Parotid gland (tissue), 1 donor: ENCODE measurements around the genes CLIP1, OGFOD2 and MPHOSPH9.

DNA sequence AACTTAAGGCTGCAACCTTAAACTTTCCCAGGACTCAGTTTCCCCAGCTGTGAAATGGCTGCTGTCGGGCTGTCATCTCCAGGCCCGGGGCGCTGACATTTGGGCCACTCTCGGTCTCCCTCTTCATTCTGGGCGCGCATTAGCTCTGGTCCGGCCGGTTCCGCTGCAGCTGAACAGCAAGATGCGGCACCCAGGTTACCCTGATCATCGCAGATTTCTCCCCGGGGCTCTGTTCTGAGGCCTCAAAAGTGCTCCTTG lies 929 bp upstream of the BCL7A start:
- PRO-cap: no peak

GRCh38 chr12:122023192-122024104 lies 1.8 kb downstream of the BCL7A start:
- PRO-cap: bidirectional peak, plus-strand start at chr12:122023626, minus-strand start at chr12:122023477

GRCh38 chr12:122093603-122094531 lies 15.3 kb downstream of the MLXIP start:
- PRO-cap: no peak

DNA sequence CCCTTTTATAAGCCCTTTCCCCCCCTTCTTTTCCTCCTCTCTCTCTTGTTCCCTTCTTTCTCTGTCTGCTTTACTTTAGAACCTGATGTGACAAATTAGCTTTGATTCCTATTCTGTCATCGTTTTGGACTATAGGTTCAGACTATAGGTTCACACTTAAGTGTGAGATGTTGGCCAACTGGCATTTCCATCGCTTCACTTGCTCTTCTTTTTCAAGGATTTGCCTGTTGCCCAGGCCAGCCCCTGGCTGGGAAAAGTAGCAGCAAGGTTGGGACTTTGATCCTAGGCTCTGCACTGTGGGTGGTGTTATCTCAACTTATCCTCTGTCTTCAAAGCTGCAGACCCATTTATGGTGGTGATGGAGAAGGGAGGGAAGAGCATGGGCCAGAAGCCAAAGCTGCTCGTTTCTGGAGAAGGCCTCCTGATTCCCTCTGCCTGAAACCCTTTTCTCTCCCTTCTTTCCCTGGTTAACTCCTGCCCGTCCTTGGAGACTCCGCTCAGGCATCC lies 27.3 kb downstream of the MLXIP start:
- PRO-cap: no peak

DNA sequence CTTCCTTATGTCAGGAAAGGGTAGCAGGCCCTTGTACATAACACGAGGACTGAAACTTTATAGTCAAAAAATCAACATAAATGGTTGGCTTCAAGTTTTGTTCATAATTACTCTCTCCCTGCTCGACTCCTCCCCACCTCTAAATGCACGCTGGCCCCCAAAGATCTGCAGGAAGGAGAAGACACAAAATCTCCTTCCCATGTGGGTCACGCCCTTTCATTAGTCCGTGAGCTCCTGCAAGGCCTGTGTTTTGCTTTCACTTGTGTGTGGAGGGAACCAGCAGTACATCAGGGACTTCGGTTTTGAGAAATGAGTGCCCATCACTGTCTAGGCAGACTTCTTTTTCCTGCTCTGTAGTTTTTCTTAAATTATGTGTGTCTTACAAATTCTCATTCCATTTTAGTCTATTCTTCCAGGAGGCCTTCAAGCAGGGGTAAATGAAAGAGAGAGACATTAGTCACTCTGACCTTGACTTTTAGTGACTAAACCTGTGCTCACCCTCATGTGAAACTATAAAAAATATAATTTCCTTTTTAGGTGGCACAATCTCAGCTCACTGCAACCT lies 30.0 kb downstream of the MLXIP start:
- PRO-cap: no peak

DNA sequence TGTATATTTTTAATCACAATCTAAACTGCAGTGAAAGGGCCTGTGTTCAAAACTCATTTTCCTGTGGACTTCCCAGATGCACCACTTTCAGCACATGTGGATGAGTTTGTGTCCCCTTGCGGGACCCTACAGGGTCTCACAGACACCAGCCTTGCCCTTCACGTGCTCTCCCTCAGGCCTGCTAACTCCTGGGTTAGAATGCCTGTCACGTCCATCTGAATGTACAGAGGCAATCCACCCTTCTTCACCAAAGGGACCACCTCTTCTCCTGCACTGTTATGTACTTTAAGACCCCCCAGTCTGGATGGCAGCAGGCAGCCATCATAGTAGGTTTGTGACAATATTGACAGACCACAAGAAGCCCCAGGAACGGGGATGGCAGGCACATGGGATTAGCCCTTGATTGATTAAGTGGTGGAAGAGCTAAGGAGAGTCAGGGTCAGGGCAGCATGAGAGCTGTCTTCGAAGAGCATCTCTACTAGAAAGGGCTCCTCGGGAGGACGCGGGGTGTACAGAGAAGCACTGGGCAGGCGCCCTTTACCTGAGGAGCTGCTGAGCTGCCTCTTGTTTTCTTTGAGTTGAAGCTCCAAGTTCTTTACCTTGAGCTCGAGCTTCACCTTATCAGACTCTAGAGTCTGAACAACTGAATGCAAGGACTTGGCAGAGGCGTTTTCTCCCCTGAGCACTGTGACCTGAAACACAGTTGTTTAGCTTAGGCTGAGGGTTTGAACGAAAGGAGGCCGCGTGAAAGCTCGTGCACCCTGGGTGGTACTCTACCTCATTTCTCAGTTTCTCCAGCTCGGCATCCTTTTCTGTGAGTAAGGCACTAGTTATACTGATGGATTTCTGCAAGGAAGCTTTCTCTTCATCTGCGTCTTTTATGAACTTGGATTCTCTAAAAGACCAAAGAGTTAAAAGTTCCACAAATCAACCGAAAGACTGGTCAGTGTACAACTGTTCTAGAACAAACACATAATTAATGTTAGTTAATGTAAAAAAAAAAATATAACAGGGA lies 12.3 kb upstream of the VPS33A start:
- PRO-cap: no peak

GRCh38 chr12:122336440-122336830 lies 70.1 kb upstream of the VPS33A start:
- PRO-cap: no peak

GRCh38 chr12:122422348-122423203 lies at the start of gene CLIP1:
TSS of gene CLIP1 (minus strand) at chr12:122422669.
- PRO-cap: unidirectional peak, minus-strand start at chr12:122422540; unidirectional peak, minus-strand start at chr12:122422607; bidirectional peak, plus-strand start at chr12:122423106, minus-strand start at chr12:122422806

DNA sequence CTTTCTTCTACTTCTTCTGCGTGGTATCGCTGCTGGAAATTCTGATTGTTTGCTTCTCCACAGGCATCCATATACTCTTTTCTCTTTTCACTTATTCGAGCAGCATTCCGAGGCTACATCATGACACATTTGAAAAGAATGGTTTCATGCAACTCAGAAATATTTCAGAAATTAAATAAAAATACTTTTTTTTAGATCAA lies 18.9 kb downstream of the ZCCHC8 start:
- PRO-cap: no peak

GRCh38 chr12:122749923-122750425 lies 2.6 kb upstream of the DENR start:
- PRO-cap: no peak

DNA sequence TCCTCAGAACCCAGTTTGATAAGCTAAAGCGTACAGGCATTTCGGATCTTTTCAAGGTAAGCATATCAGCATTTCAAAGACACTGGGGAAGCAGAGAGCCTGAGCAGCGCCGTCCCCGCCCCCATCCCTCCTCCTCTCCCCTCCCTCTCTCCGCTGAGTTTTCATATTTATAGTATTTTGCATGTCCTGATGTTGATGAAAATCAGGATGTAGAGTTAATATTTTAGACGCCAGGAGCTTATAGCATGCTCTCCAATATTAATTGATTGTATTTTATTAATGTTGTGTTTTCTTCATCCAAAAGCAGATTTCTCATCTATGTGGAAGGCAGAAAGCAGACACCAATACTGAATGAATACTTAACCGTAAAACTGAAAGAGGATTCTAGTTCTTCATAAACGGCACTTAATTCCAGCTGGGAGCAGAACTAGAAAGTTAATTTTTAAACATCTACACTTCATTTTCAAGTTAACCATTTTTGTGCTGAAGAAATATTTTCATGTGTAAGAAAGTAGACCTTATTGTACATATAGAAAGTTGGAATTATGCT lies 9.1 kb upstream of the HIP1R start:
- PRO-cap: no peak

DNA sequence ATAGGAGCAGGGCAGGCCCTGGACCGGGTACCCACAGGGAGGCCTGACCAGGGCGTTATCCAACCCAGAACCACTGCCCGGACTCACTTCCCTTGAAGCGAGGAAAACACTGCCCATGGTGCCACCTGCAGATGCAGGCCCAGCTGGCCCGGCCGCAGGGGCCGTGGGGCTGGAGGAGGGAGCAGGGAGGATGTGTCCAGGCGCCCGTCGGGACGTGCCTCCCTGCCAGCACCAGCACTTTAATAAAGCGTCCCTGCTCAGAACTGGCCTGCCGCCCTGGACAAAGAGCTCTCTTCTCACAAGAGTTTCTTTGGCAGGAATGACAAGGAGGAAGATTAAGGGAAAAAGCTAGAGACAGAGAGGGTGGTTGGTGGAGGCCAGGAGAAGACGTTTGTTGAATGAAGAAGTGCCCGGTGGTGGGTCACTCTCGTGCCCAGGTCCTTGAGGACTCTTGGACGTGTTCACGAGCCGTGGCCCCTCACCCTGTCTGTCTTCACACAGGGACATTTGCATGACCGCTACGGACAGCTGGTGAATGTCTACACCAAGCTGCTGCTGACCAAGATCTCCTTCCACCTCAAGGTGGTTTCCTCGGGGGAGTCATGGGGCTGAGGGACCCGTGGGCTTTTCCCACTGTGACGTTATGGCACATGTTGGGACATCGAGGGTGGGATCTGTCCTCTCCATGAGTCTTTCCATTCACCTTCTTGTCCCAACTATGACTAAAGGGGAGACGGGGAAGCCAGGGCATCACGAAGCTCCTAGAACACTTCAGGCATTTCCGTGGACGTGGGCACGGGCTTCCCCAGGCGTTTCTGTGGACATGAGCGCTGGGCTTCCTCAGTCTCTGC lies 14.3 kb downstream of the HIP1R start:
- PRO-cap: no peak

- PRO-cap: no peak
These were observed 4.3 kb downstream of the VPS37B start for GRCh38 chr12:122891428-122892238.

DNA sequence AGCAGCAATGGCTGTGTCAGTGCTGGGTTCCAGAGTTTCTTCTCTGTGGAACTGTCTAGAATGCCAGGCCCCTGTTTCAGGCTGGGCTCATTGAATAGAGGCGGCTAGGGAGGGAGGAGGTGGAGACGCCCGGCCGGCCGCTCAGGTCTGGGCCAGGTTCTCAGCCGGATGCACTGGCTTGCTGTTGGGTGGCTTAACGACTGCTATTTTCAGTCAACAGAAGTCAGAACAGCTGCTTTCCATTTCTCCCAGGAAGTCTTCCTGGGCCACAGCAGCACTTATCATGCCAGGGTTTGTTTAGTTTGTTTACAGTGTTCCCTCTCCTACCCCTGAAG lies 26.0 kb upstream of the VPS37B start:
- PRO-cap: no peak

- PRO-cap: bidirectional peak, plus-strand start at chr12:122975244, minus-strand start at chr12:122975153
These were observed at the start of gene OGFOD2 for GRCh38 chr12:122975006-122975434. TSS of gene OGFOD2 (plus strand) at chr12:122975244.

DNA sequence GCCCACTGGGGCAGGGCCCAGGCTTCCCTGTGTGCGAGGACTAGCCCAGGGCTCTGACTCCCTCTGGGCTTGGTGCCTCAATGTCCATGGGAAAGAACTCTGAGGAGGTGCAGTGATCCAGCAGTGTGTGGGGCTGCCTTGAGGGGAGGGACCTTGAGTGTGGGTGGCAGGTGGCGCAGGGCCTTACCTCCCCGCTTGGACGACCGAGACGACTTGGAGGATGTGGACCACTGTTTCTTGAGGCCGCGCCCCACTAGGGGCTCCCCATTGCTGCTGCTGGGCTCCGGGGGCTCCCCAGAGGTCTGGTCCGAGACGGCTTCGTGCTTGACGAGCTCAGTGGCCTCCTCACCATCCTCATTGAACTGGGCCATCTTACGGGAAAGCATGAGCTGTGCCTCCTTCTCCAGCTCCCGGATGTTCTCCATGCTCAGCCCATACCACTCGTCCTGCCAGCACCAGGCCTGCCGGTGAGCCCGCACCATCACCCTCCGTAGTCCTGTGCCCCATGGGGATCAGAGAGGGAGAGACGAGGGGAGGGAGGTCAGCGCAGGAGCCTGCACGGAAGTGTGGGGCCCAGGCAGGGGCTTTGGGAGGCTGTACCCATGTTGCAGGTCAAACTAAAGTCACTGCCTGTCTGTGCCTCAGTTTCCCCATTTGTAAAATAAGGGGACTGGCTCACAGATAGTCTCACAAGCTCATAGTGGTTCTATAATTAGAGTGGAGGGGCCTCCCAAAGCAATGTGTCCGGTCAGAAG lies 24.7 kb downstream of the ARL6IP4 start:
- PRO-cap: no peak

DNA sequence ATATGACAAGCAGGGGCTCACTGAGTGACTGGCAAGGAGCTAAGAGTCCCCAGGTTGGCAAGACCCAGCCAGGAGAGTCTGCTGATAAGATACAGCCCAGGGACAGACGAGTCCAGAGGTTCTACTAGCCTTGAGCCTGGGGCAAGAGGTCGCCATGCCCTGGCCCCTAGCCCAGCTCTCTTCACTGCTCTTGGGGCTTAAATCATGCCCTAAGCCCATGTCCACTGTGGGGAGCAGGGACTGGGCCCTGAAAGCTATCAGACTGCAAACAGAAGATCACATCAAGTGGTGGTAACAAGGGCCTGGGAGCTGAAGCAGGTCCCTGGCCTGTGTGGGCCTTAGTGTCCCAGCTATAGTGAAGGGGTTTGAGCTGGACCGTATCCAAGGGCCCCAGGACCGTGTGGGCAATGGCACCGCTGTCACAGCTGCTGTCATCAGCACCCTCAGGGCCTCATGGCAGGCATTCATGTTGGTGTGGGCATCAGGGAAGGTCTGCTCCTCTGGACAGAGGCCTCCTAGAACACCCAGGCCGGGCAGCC lies 80.8 kb downstream of the PITPNM2 start:
- PRO-cap: no peak

- PRO-cap: no peak
These were observed 3.8 kb downstream of the MPHOSPH9 start for GRCh38 chr12:123229043-123229679.

DNA sequence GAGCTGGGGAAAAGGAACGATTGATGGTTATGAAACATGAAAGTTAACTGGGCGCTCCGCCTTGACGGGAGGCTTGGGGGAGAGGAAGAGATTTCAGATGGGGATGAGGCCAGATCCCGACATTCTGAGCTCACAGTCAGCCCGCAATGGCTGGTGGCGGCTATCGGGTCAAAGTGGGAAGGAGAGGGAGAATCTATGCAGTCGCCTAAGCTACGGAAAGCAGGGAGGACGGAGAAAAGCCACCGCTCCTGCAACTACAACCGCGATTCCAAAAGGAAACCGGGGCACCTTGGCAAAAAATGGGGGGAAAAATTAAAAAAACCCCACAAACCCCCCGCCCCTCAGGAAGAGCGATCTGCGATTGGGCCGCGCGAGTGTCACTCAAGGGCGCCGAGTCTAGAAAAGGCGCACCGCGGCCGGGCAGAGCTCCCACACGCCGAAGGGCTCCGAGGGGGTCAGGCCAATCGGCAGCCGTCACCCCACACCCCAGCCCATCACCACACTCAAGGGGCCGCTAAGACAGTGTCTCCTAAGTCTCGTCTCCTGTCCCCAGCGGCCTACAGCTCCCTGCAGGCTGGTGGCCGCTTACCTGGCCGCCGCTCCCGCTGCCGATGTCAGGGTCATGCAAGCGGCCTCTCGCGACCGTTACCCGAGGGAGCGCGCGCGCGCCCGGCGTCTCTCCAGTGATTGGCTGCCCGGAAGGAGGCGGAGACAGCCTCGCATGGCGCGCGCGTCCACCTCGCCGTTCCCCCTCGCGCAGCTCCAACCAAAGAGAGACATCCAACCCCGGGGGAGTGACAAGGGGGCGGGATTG lies at the start of gene MPHOSPH9:
Gene MPHOSPH9 (minus strand): TSS at position 656 of the 814 bp plus-strand sequence.
- PRO-cap: bidirectional peak, plus-strand start at position 432 of the sequence, minus-strand start at position 270 of the sequence; bidirectional peak, plus-strand start outside the sequence, minus-strand start at position 651 of the sequence

DNA sequence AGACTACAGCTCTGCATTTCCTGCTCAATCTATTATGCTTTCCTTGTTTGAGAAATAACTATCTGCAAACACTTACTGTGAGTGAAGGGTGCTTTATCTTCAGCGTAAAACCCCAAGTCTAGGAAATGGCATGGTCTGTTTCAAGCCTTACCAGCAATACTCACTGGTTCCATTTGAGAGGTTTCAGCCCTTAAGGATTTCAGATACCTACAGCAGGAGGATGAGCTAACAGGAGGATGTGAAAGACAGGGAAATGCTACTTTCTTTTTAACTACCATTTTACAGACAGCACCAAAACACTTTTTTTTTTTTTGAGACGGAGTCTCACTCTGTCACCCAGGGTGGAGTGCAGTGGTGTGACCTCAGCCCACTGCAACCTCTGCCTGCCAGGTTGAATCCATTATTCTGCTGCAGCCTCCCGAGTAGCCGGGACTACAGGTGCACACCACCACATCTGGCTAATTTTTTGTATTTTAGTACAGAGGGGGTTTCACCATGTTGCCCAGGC lies 4.4 kb downstream of the MTRFR start:
- PRO-cap: no peak